Peritoneum (tissue), 1 donor: ENCODE measurements around the gene UCP2.

DNA sequence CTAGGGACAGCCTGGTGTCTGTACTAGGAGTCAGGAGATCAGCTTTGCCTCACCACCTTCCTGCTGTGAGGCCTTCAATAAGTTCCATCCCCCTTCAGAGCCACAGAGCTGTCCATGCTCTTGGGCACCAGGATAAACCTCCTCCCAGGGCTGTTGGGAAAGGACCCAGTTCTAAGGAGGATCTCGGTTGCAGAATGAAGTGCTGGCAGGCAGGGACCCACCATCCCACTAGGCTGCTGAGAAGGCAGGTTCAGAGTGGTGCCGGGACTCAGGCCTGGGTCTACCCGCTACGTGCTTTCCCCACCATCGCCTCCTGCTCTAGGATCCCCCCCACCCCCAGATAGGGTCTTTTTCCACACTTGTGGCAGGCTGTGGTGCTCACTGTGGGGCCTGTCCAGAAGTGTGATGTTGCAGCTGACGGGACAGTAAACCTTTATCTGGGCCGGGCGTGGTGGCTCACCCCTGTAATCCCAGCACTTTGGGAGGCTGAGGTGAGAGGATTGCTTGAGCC is 9.9 kb downstream of the ARHGEF17 start:
- PRO-cap: no peak

- PRO-cap: no peak
Observed at GRCh38 chr11:73398127-73399006, 22.2 kb downstream of the RELT start.

- PRO-cap: no peak
Observed at GRCh38 chr11:73400252-73401254, 24.4 kb downstream of the RELT start.

GRCh38 chr11:73405872-73406976 is 30.0 kb downstream of the RELT start:
- PRO-cap: no peak

- PRO-cap: no peak
Observed at GRCh38 chr11:73464488-73464812, 88.3 kb downstream of the RELT start.

DNA sequence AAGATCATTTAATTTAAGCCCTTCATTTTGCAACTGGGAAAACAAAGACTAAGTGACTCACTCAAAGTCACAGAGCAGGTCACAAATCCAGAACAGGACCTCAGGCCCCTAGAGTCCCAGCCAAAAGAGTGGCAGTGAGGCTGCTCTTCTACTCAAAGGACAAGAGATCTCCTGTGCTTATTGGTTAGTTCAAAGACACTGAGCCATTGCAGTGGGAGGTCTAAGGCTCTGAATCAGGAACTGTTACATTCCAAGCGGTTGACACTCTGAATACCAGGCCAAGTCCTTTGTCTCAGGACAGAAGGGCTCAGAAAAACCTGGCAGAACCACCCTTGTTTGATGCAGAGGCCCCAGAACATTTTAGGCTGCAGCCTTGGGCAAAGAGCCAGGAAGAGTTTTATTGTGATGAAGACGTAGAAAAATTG is 103.7 kb downstream of the FAM168A start:
- PRO-cap: no peak

GRCh38 chr11:73648389-73649100 is 2.2 kb downstream of the PLEKHB1 start:
- PRO-cap: no peak

GRCh38 chr11:73877159-73877761 is 461 bp downstream of the PAAF1 start:
- PRO-cap: no peak

GRCh38 chr11:73969302-73969947 is 13.2 kb downstream of the UCP2 start:
- PRO-cap: no peak

DNA sequence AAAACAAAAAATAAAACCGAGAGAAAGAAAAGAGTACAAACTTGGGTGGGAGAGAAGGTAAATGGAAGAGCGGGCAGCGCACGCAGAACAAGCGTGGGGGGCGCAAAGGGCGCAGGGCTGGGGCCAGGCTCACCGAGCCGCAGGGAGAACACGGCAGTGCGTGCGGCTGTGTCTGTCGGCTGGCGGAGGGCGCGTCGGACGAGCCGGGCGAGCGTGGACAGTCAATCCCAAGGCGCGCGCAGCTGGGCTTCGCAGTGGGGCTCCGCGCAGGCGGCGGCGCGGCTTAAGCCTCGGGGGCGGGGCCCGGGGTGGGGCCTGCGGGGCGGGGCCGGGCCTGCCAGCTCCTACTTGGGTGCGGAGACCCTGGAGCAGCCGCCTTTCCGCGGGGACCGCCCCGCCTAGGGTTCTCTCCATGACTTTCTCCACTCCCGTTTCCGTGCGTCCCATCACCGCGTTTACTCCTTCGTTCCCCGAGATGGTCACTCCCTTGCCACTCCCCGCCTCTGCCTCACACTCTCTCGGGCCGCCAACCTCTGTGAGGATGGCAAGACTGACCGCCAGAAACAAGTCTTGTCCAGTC is at the start of gene UCP2:
Gene UCP2, minus strand, starts transcription at position 256 of the 580 bp plus-strand sequence.
- PRO-cap: bidirectional peak, plus-strand start at position 375 of the sequence, minus-strand start at position 193 of the sequence

DNA sequence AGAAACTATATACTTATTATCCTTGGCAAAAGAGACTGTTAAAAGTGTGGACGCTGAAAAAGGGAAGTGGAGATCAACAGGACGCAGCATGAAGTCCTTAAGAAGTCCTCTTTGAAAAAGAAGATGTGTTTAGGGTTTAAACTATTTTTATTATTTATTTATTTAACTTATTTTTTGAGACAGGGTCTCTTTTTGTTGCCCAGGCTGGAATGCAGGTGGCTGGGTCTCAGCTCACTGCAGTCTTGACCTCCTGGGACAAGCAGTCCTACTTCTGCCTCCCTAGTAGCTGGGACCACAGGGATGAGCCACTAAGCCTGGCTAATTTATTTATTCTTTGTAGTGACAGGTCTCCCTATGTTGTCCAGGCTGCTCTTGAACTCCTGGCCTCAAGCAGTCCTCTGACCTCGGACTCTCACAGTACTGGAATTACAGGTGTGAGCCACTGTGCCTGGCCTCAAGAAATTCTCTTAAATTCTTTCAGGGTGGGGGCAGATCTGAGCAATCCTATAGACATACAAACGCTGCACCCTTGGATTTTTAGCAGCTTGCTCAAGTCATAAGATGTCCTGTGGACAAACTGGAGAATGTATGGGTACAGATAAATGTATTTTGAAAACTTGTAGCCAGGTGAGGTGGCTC is 1.8 kb upstream of the UCP2 start:
- PRO-cap: no peak

DNA sequence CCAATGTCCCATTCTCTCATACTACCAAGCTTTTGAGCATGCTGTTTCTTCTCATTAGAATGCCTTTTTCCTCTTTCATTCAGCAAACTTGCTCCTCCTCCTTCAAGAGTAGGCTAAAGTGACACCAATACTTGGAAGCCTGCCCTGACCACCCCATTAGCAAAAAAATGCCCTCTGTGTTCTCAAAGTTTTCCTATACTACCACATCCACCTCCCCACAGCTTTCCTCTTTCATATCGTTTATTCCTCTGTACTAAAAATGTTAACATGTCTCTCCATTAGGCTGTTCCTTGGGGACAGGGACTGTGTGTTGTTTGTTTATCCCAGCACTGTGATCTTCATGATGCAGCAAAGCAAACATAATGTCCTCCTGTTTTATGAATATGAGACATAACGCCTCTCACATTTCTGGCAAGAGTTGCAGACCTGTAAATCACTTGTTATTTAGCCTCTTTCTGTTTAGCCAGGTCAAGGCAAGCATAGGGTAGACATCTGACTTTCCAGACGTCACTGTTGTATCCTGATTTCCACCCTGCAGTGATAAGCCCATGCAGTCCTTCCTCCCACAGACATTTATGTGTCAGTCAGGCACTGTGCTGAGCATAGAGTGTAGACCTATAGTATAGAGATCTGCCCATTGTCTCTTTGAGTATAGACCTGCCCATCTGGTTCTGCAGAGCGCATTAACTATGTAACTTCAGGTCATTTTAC is 62.1 kb upstream of the UCP3 start:
- PRO-cap: no peak

GRCh38 chr11:74403606-74403973 is 5.4 kb upstream of the PGM2L1 start:
- PRO-cap: no peak

DNA sequence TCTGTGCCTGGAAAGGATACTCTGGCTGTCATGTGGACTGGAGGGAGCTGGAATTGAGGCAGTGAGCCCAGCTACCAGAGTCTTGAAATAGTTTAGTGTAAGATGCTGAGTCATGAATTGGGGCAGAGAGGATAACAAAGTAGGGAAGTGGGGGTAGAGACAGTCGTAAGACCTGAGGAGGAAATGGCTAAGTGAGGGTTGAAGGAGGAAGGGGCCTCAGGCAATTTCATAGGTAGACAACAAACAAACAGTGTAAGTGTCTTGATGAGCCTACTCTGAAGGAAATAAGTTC is 6.6 kb downstream of the KCNE3 start:
- PRO-cap: no peak

GRCh38 chr11:74559519-74559912 is 32.9 kb upstream of the POLD3 start:
- PRO-cap: no peak

DNA sequence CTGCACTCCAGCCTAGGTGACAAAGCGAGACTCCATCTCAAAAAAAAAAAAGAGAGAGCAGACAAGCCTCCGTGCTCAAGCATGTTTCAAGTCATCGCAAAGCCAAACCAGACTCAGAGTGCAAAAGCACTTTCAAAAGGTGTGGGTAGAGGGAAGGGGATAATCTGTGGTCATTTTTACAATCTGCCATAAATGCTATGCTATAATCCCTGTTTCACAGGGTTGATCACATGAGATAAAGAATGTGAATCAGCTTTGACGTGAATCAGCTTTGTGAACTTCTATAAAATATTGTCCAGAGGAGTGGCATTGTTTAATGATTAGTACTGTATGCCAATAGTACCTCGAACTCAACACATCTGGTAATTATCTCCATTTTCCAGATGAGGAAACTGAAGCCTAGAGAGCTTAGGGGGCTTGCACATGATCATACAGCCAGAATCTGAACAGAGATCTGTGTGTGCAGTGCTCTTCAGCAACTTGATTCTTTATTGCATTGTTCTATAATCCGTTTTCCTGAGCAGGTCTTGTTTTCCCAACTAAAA is 20.0 kb upstream of the POLD3 start:
- PRO-cap: no peak

DNA sequence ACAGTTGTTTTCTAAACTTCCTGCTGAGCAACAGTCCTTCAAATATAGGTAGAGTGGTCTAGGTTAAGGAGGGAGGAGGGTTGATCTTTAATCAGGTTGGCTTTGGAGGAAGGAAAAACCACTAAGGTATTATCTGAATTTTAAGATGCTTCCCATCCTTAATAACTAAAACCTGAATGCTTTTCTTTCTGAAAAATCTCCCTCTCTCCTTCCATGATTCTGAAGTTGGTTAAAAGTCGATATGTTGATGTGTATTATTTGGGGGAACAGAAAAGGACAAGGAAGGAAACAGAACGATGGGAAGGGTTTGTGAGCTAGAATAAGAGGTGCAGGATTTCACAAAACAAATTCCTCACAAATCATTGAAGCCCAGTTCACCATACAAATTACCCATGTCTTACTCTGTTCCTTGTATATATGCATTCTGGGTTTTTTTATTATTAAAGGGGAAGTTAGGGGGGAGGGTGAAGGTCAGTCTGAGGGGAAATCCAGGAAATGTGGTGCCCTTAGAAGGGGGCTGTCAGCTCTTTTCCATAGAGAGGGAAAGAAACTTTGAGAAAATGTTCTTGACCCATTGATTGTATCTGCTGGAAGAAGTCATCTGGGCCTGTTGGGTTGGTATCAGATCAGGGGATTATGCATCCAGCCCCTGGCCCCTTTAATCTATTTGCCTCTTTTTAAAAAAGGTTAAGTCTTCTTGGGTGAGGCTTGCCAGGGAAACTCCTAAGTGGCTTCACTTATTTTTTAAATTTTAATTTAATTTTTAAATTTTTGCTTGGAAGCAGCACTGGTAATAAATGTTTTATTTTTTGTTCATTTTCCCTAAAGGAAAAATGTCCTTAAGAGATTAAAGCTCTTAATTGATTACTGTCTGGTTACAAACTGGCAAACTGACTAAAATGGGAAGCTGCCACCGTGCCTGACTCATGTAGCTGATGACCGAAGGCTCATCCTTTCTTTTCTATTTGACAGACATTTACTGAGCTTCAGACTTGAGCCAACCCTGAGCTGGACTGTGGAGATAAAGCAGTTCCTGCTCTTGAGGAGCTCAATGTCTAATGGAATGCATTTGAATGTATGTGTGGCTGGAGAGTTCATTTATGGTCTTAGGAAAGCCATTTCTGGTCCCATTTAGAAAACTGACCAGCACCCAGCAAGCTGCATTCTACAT is 90.9 kb downstream of the RNF169 start:
- PRO-cap: no peak

DNA sequence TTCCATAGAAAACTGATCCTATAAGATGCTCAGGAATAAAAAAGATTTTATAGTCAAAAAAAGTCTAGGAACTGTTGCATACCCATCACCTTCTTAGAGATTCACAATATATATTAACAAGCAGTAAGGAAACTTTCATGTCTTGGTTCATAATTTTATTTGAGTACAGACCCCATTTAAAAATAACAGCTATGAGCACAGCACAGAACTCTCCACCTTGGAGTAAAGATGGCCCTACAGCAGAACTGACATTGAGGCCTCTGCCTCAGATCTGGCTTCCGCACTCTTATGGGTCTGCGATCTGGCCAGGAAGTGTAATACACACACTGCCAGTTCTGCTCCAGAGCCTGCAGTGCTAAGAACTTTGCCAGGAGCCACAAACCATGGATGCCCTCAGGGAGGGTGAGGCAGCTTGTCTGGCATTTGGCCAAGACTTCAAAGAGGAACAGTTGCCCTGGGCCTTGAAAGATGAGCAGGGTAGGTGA is 47.0 kb downstream of the NEU3 start:
- PRO-cap: no peak

DNA sequence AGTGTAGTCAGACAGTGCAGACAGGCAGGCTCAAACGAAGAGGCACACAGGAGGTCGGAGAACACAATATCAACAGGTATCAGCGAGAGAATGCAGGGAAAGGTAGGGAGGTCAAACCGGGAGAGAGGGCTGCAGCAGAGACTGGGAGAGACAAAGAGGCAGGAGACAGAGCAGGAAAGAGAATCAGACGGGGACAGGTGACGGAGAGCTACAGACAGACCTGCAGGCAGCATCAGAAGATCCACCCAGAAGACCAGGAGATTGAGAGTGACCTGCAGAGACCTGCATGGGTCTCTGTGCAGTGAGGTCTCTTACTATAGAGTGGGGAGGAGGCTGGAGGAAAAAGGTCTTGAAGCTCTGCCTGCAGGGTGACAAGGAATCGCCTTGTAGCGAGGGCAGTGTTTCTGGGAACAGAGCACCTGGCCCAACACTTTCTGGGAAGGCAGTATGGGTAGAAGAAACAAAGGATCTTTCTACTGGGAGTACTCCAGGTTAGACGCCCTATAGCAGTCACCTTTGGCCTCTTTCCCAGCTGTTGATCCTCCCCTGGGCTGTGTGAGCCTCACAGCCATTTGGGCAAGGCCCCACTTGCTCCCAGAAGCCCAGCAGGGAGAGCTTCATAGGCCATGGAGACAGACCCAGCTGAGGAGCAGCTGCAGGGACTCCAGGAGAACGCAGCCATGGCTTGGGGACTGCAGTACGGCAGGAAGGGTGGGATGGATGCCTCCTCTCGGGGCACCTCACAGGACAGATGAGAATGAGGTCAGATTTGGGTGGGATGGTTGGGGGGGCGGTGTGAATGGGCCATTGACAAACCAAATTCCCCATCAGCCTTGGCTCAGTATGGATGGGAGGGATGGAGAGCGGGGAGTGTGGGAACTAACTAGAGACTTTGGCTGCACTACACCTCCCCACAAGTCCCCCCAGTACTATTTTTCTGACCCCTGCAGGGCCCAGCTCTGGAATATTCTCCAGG is 1.1 kb downstream of the SLCO2B1 start:
- PRO-cap: no peak

DNA sequence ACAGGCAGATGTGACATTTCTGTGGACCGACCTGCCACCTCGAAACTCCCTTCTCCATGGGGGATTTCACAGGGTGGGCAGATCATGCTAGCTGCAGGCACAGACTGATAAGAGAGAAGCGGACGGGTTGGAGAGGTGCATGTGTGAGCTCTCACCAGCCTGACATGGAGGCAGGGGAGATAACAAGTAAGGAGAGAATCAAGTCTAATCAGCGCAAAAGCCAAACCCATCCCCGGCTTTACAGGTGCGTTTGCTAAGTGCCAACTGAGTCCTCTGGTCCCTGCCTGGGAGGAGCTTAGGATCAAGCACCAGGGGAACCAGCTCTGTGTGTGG is 20.0 kb downstream of the SLCO2B1 start:
- PRO-cap: no peak